ENCODE measurements around a stretch of chr12.

GRCh38 chr12:121753763-121754156, 39.7 kb downstream of the RHOF start:
- RRBS = no CpG with 5 or more reads among the region's 10 CpGs

GRCh38 chr12:121767458-121768113, 25.9 kb downstream of the RHOF start:
- RRBS = 100% methylated on average over 1 of the region's 10 CpGs

DNA sequence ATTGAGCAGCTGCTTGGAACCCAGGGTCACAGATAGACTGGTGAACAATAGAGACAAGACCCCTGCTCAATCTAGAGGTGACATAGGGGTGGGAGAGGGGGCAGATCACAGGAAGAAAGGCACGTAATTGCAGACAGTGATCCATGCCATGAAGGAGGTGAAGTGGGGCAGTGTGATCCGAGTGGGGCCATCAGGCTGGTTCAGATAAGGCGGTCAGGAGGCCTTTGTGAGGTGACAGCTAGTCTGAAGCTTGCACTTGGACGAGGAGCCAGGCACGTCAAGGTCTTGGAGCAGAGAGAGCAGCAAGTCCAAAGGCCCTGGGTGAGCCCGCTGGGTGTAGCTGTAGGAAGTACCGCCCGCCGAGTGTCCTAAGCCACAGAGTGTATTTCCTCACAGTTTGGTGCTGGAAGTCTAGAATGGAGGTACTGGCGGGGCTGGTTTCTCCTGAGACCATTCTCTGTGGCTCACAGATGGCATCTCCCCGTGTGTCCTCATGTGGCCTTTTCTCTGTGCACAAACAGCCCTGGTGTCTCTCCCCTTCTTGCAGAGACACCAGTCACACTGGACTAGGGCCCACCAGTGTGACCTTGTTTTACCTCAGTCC, 23.6 kb downstream of the RHOF start:
- RRBS = no CpG with 5 or more reads among the region's 11 CpGs

DNA sequence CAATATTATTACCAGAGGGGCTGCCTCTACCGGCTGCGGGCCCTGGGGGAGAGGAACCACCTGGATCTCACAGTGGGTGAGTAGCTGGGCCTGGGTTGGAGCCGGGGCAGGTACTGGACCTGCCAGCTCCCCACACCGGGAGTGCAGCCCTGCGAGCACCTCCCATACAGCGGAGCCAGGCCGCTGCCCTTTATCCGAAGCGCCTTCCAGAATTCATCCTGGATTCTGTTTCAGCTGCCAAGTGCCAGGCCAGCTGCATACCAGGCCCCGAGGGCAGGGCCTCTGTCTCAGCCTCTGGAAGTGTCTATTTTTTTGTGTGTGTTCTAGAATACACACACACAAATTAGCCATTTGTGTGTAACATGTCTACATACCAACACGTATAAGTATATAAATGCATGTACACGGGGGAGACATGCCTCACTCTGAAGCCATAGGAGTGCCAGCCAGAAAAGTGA, 20.0 kb downstream of the RHOF start:
- RRBS = 4% methylated on average over 3 of the region's 12 CpGs

- RRBS = no CpG with 5 or more reads among the region's 6 CpGs
Observed at GRCh38 chr12:121776543-121776842, 17.0 kb downstream of the RHOF start.

DNA sequence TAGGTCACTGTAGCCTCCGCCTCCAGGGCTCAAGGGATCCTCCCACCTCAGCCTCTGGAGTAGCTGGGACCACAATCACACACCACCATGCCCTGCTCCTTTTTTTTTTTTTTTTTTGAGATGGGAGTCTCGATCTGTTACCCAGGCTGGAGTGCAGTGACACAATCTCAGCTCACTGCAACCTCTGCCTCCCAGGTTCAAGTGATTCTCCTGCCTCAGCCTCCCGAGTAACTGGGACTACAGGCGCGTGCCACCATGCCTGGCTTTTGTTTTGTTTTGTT, 16.7 kb downstream of the RHOF start:
- RRBS = no CpG with 5 or more reads among the region's 5 CpGs

DNA sequence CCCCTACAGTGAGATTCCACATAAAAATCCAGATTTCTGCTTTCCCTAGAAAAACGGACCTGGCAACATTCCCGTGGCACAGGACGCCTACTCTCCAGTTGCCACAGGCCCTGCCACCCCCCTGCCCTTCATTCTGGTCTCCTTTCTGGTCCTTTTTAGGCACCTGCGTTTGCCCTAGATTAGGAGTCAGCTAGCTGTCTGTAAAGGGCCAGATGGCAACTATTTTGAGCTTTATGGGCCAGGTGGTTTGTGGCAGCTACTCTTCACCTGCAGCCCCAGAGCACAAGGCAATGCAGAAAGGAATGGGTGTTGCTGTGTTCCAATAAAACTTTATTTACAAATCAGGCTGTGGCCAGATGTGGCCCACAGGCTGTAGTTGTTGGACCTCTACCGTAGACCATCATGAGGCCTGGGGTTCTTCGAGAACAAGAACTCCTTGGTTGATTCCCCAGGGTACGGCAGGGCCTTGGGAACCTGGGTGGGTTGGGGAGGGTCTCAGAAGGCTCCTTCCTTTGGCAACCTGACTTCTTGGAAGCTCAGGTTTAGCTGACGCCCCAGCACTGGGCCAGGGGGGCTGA, 16.0 kb downstream of the RHOF start:
- RRBS = no CpG with 5 or more reads among the region's 8 CpGs

GRCh38 chr12:121785000-121785440, 8.5 kb downstream of the RHOF start:
- RRBS = no CpG with 5 or more reads among the region's 11 CpGs

DNA sequence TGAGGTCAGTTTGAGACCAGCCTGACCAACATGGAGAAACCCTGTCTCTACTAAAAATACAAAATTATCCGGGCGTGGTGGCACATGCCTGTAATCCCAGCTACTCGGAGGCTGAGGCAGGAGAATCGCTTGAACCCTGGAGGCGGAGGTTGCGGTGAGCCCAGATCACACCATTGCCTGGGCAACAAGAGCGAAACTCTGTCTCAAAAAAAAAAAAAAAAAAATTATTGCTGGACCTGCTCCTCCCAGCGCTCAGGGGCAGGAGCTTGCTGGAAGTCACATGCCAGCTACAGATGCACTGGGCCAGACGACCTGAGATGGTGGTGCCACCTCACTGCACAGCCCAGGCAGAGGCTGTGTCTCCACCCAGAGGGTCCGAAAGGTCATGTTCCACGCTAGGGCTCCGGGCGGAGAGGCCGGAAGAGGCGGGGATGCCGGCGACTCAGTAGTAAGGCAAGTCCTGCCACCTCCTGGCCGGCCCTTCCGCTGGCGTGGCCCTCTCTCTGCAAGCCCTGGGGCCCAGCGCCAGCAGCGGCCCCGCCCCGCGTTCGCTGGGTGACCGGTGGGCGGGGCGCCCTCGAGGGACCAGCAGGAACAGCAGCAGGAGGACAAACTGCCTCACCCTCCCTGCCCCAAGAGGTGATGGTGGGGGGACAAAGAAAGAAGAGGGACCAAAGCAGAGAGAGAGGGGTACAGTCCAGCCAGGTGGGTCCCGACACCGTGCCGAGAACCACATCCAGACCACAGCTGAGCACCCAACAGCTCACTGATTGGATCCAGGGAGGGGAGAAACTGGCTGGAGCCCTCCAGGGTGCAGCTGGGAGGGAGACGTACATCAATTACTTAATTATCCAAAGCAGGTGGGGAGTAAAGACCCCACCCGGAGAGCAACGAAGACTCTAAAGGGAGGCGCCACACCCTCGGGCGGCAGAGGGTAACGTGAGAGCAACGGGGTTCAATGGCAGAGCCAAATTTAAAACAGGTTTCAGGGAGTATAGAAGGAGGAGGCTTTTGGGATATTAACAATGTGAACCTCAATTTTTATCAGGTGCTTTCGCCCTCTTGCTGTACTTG, 3.7 kb upstream of the RHOF start:
- RRBS = 1% methylated on average over 11 of the region's 42 CpGs

- RRBS = no CpG with 5 or more reads among the region's 3 CpGs
Observed at GRCh38 chr12:121802704-121802981, 1.2 kb upstream of the SETD1B start.

DNA sequence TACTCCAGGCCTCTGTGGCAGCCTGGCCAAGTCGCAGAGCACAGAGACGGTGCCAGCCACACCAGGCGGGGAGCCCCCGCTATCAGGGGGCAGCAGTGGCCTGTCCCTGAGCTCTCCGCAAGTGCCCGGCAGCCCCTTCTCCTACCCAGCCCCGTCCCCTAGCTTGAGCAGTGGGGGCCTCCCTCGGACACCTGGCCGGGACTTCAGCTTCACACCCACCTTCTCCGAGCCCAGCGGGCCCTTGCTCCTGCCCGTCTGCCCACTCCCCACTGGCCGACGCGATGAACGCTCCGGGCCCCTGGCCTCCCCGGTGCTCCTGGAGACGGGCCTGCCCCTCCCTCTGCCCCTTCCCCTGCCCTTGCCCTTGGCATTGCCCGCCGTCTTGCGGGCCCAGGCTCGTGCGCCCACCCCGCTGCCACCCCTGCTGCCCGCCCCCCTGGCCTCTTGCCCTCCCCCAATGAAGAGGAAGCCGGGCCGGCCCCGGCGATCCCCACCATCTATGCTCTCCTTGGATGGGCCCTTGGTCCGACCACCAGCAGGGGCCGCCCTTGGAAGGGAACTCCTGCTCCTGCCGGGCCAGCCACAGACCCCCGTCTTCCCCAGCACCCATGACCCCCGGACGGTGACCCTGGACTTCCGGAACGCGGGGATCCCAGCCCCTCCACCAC, 19.0 kb downstream of the SETD1B start:
- RRBS = 95% methylated on average over 18 of the region's 39 CpGs

DNA sequence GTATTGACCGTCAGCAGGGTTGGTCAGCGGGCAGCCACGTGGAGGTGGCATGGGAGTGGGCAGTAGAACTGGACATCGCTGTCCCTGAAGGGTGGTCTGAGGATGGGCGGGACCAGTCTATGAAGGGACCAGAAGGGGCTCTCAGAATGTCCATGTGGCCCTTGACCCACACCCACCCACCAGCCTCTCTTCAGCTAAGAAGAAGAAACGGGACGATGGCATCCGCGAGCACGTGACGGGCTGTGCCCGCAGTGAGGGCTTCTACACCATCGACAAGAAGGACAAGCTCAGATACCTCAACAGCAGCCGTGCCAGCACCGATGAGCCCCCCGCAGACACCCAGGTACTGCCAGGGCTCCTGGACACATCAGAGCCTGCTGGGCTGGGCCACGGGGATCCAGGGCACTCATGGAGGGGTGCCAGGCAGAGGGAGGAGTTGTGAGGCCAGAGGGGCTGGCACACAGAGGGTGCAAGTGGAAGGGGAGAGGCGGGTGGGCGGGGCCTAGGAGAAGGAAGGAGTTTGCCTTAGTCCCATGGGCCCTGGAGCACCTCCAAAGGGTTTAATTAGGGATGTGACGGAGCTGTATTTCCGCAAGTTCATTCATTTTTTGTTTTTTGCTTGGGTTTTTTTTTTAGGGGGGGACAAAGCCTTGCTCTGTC, 21.3 kb downstream of the SETD1B start:
- RRBS = no CpG with 5 or more reads among the region's 21 CpGs

GRCh38 chr12:121925154-121925778, 6.9 kb downstream of the CFAP251 start:
- RRBS = no CpG with 5 or more reads among the region's 10 CpGs

- RRBS = no CpG with 5 or more reads among the region's 19 CpGs
Observed at GRCh38 chr12:122063802-122064743, 14.5 kb upstream of the MLXIP start.

- RRBS = no CpG with 5 or more reads among the region's 5 CpGs
Observed at GRCh38 chr12:122105797-122106303, 27.3 kb downstream of the MLXIP start.

- RRBS = 97% methylated on average over 5 of the region's 20 CpGs
Observed at GRCh38 chr12:122126513-122127629, 47.1 kb downstream of the IL31 start.

DNA sequence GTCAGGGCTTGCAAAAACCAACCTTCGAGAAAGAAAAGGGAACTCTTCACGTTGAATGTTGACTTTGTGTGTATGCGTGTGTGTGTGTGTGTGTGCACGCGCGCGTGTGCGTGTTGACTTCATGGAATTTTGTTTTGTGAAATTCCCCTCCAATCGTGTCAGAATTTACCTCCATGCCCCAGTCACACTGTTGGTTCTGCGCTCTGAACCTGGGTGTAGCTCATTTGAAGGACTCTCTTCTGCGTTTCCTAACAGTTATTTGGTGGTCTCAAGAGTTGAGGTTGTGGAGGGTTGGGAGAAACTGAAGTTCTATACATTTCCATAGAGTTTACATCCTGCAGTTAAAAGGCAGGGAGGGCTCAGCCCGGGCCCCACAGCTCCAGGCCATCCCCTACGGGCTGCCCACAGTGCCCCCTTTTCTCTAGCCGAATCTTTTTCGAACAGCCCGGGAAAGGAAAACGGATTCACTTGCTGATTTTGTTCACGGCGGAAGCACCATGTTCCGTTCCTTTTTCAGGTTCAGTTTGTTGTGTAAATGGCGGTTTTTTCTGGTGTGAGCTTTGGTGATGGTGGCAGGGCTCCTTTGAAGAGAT, 27.4 kb downstream of the IL31 start:
- RRBS = 95% methylated on average over 5 of the region's 21 CpGs

DNA sequence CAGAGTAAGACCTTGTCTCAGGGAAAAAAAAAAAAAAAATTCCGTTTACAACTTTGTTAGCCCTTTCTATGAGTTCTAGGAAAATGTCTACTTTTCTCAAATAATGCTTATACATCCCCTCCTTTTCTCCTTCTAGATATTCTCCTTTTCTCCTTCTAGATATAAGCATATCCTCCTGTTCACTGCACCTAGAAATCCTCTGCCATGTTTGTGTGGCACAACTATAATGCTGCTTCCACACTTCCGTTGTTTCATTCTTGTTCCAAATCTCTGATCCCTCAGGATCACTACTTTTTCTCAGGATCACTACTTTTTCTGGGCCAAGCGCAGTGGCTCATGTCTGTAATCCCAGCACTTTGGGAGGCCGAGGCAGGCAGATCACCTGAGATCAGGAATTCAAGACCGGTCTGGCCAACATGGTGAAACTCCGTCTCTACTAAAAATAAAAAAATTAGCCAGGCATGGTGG, 10.0 kb downstream of the B3GNT4 start:
- RRBS = no CpG with 5 or more reads among the region's 6 CpGs

DNA sequence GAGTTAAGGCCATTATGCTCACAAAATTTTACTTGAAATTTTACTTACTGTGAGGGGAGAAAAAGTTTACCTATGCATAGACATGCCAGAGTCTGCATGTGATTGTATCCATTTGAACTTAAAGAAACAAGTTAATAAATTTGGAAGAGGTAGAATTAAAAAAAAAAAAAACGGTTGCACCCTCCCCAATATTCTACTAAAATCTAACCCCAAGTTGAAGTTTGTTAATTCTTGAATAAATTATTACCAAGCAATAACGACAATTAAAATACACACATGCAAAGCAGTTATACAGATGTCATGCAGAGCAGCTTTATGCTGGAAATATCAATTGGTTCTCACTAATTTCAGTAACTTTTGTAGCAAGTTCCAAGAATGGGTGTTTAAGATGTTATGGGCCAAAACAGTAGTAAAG, 13.0 kb upstream of the VPS33A start:
- RRBS = no CpG with 5 or more reads among the region's 2 CpGs

DNA sequence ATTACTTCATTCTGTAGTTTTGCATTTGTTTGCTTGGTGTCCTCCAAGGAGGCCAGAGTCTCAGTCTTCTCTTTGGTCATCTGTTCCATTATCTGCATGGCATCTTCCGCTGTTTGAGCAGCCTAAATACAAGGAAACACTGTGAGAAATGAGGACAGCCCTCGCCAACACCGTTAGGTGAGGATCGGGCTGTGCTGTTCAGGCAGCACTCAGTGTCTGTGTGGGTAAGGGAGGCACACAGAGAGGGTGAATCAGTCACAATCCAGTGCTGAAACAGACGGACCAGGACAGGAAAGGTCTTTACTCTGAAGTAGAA, 52.9 kb upstream of the VPS33A start:
- RRBS = no CpG with 5 or more reads among the region's 5 CpGs